Ovary (tissue), 7 donors: ENCODE measurements around a stretch of chr6.

GRCh38 chr6:28693965-28694417 is 106.9 kb upstream of the SCAND3 start:
- PRO-cap, 7 experiments = peak in 3 of 7 experiments; most common plus-strand start chr6:28694278 (in 3); most common minus-strand start chr6:28694229 (in 2)
- RAMPAGE, long total RNA, 2 experiments = no peak in any of the 2 experiments

DNA sequence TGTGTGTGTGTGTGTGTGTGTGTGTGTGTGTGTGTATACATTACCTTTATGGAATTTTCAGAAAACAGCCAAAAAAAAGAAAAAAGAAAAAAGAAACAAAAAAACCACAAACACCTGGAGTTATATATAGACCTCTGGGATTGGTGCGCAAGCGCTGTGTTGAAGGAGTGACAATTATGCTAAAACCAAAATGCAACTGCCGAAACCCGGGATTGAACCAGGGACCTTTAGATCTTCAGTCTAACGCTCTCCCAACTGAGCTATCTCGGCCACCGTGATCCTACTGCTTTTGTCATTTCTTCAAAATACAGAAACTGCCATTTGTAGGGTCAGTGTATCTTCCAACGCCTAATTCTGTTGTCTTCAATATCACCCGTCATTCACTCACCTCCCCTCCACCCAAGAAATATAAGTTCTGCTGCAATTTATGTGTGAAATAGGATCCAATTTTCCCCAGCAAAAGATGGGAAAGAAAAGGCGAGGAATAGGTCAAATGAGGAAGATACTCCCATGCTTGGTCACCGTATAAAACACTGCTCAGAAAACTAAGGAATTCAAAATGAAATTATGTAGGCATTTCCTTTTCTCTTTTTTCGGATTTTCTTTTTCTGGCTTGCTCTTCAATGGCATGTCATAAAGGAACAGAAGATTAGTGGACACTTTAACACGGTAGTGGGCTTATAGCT is 116.0 kb downstream of the TRIM27 start:
- PRO-cap, 7 experiments = peak in 1 of 7 experiments; most common minus-strand start position 276 of the sequence (in 1)
- RAMPAGE, long total RNA, 2 experiments = no peak in any of the 2 experiments

DNA sequence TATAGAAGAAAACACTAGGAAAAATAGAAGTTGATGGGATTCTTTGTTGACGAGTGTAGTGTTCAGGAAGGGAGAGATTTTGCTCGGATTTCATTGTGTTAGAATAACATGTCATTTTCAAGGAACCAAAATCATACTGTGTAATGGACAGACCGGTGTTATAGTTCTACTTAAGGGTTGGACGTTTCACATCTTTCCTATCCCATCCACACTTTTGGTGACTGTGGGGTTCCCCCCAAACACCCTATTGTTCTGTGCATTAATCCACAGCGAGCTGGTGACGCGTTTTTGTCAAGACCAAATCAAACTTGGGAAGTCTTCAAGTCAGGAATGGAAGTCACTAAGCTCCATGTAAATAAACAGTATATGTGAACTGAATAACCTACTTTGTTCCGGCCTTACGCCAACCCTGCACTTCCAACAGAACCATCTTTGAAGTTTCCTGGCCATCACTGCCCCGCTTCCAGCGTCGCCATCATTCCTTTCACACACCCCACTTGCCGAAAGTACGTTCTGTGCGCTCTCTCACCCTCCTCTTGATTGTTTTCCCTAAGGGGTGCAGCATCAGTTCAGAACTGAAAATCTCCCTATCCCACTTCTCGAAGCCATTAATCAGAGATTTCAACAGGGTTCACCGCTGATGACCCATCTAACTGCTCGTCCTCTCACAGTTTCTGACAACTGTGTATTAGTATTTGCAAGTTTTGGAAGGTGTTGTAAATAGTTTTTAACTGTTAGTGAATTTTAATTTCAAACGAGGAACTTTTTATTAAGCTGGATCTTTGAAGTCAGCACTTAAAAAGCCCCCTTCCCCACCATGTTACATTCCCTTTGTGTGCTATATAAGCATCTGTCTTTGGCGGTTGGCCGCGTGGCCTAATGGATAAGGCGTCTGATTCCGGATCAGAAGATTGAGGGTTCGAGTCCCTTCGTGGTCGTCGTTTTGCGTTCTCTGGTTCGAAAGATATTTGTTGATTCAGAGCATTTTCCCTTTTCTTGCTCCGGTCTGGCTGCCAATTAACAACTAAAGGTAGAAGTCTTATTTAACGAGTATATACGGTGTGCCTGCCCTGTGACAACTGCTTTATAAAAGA is 42.9 kb downstream of the TRIM27 start:
- PRO-cap, 7 experiments = peak in 4 of 7 experiments; most common plus-strand start position 859 of the sequence (in 2); most common minus-strand start position 542 of the sequence (in 2)
- RAMPAGE, long total RNA, 2 experiments = no peak in any of the 2 experiments

- PRO-cap, 7 experiments = no peak in any of the 7 experiments
- RAMPAGE, long total RNA, 2 experiments = no peak in any of the 2 experiments
Measured at GRCh38 chr6:28885285-28885689, 38.5 kb downstream of the TRIM27 start.

- PRO-cap, 7 experiments = no peak in any of the 7 experiments
- RAMPAGE, long total RNA, 2 experiments = no peak in any of the 2 experiments
Measured at GRCh38 chr6:28924201-28924322, 277 bp upstream of the TRIM27 start.

- PRO-cap, 7 experiments = peak in 3 of 7 experiments; most common plus-strand start chr6:28988999 (in 2)
- RAMPAGE, long total RNA, 2 experiments = no peak in any of the 2 experiments
Measured at GRCh38 chr6:28988409-28989335, 16.4 kb downstream of the ZNF311 start.

- PRO-cap, 7 experiments = no peak in any of the 7 experiments
- RAMPAGE, long total RNA, 2 experiments = no peak in any of the 2 experiments
Measured at GRCh38 chr6:29529310-29529603, 20.9 kb upstream of the OR2I1P start.

DNA sequence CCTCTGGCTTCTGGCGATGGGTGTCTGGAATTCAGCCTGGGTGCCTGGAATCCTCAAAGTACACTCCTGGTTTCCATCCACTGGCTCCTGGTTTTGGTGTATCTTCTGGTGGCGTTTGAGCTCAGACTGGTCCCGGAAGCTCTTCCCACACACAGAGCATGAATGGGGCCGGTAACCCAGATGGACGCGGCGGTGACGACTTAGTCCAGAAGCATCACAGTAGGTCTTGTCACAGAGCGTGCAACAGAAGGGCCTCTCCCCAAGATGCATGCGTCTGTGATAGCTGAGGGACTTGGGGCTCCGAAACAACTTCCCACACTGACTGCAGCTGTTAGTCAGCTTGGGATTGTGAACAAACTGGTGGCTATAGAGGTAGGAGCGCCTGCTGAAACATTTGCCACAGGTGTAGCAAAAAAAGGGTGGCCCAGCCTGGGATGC is 7.8 kb downstream of the ZFP57 start:
- PRO-cap, 7 experiments = no peak in any of the 7 experiments
- RAMPAGE, long total RNA, 2 experiments = no peak in any of the 2 experiments

DNA sequence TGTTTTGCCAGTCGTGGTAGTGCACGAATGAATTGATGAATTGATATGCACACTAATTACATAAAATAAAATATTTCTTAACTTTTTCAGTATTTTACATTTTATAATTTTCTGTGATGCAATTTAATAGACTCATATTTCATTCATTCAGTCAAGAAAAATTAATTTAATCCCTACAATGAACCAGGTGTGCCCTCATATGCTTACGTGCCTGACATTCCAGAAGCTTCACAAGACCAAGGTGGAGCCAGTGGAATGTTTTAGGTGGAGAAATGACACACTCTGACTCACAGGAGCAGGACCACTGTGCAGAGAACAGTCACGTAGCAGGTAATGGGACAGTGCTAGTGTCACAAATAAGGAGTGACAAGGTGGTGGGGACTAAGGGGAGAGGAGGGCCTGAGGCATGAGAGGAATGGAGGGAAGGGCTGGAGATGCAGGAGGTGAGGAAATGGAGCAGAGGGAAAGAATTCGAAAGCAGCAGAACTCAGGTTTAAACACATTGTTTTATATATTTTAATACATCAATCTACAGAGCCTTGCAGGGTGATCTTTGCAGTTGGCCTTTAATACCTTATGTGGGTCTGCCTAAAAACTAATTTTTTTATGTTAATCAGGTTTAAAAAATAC is 37.0 kb upstream of the HLA-G start:
- PRO-cap, 7 experiments = no peak in any of the 7 experiments
- RAMPAGE, long total RNA, 2 experiments = no peak in any of the 2 experiments

GRCh38 chr6:29791553-29792767 is 35.7 kb upstream of the HLA-G start:
- PRO-cap, 7 experiments = peak in 7 of 7 experiments; most common plus-strand start chr6:29791998 (in 2); most common minus-strand start chr6:29792513 (in 3)
- RAMPAGE, long total RNA, 2 experiments = no peak in any of the 2 experiments

DNA sequence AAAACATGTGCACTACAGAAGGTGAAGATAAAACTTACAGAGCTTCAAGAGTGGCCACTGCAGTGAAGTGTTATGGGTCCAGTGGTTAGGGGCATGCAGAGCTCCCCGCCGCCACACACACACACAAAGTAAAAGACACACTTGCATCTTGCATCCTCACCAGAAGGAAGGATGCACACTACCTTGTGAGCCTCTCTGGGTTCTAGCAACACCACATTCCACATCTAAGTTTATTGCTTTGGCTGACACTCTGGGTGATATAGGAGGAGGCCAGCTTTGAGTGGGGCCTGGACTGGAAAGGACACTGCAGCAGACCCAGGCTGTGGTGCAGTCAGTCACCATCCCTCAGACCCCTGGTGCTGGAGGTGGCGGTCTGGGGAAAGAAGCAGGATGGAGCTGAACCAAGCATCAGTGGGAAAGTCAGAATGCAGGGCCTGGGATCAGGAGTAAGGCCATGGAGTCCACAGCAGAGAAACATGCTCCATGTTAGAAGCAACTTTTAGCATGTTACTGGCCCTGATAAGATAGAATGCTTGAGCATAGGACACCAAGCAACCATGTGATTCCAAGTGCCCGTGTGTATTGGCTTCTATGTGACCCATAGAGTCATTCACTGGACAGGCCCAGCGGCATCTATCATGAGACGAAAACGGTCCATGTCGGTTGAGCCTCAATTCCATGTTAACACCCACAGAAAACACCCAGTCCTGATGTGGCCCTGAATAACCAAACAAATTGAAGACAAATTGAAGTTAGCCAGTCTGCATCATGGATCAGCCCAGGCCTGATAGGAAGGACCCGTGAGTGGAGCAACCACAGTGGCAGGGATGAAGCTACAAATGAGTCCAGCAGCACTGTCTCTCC is 6.0 kb downstream of the HLA-A start:
- PRO-cap, 7 experiments = no peak in any of the 7 experiments
- RAMPAGE, long total RNA, 2 experiments = no peak in any of the 2 experiments

DNA sequence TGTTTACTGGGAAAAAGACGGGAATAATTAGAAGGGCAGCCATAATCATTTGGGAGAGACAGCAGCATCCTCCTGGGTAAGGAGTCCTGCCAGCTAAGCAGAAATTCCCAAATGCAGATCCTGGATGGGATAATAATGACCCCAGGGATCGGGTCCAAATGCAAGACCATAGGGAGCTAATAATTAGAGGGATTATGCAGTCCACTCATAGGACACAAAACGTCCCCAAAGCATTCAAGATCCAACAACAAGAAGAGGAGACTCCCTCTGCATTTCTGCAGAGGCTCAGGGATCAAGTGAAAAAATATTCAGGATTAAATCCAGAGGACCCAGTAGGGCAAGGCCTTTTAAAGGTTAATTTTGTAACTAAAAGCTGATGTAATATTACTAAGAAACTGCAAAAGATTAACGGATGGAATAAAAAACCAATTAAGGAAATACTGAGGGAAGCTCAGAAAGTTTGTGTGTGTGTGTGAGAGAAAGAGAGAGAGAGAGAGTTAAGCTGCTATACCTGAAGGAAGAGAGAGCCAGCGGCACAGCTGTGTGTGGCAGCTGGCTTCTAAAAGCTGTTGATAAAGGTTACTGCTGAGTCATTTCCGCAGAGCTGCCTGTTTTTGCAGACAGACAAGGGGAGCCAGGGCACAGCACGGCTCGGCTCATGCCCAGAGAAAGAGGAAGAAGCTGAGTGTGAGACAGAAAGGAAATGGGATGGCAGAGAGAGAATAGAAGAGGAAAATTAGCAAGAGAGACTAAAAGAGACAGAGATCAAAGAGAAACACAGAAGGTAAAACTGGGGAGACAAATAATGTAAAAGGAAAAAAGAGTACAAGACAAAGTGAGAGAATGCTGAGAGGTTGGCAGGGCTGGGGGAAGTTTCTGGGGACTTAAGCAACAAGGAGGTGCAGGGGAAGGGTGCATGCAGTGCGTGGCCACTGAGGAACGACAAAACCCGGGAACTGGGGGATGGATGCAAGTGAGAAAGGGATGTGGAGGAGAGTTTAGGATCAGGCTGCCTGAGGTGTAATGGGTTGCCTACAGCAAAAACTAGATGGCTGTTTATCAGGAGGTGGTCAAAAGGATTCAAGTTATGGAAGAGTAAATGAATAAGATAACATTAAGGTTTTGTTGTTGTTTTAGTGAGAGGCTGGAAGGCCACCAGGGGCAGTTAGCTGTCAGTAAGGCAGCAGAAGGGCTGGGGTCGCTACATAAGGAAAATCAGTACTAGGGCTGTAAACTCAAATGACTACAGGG is 22.5 kb downstream of the HLA-A start:
- PRO-cap, 7 experiments = peak in 7 of 7 experiments; most common plus-strand start position 601 of the sequence (in 4); most common minus-strand start position 526 of the sequence (in 2)
- RAMPAGE, long total RNA, 2 experiments = no peak in any of the 2 experiments

DNA sequence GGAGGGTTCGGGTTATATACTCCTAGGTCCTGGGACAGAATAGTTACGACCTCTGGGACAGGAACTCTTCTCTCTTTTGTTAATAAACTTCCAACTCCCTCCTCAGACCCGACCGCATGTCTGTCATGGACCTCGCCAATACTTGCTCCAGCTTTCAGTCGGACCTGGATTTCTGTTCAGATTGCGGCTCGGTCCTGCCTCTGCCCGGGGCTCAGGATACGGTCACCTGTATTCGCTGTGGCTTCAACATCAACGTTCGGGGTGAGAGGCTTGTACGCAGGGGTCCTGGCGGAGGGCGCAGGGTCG is 297 bp downstream of the POLR1H start:
- PRO-cap, 7 experiments = peak in 1 of 7 experiments; most common plus-strand start position 157 of the sequence (in 1); most common minus-strand start position 149 of the sequence (in 1)
- RAMPAGE, long total RNA, 2 experiments = no peak in any of the 2 experiments

DNA sequence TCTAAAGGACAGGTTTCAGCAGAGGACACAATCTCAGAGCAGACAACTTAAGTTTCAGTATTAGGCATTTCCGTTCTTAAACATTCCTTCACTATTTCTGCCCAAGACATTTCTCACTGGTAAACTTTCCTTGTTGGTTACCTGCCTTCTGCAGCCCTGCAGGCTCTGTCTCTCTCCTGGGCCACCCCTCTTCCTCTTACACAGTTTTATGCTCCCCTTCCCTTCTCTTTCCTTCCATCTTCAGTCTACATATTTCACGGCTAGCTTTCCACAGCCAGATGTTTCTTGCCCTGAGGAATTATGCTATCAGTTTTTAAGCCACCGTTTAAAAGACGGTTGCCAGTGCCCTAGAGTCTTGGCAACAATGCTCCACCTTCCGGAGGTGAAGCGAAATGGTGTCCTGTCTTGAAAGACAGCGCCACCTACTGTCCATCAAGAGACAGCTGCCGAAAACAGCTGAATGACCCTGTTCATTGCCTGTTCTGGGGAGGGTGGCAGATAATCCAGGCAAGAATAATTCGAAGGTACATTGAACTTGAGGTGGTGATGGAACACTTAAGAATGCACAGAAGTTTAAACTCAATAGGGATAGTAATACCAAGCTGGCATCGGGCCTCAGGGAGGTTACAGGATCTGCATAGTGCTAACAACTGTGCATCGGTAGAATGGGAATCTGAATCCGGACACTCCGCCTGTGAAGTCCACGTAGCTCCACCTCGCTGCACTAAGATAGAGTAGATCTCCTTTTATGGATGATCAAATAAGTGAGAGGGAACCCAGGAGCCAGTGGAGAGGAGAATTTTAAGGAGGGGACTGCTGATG is 4.9 kb upstream of the TRIM40 start:
- PRO-cap, 7 experiments = no peak in any of the 7 experiments
- RAMPAGE, long total RNA, 2 experiments = no peak in any of the 2 experiments

- PRO-cap, 7 experiments = no peak in any of the 7 experiments
- RAMPAGE, long total RNA, 2 experiments = no peak in any of the 2 experiments
Measured at GRCh38 chr6:30213703-30213910, 401 bp upstream of the TRIM26 start.

DNA sequence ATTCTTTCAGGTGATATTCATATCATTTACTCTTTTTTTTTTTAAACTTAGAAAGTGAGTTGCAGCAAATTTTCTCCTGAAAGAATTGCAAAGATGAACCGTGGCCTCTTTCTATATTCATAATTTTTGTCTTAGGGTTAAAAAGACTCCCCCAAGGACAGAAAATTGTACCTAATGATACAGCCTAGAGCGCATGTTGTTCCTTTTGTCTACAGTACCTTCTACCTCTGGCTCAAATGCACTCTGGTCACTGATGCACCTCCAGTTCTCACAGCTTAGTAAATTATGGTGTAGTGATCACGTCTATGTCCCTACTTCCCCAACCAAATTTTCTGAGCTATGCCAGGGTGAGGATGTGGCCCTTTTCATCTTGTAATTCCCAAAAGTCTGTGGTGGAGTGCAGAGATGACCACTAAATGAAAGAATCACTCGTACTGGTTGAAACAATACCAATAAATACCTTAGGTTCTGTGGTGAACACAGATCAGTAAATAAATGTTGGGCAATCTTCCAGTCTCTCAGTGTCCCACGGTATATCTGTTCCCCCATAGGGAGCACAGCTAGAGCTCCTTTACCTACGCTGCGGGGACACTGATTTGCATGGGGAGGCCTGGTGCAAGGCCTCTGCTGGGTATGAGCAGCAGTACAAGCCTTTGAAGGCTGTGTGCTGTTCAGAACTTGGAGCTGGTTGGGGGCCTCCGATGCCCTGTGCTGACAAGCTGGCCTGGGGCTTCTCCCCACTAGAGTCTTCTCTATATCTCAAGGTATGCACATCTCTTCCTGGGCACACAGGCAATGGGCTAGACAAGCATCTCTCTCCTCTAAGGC is 20.6 kb upstream of the TRIM39 start:
- PRO-cap, 7 experiments = no peak in any of the 7 experiments
- RAMPAGE, long total RNA, 2 experiments = no peak in any of the 2 experiments

DNA sequence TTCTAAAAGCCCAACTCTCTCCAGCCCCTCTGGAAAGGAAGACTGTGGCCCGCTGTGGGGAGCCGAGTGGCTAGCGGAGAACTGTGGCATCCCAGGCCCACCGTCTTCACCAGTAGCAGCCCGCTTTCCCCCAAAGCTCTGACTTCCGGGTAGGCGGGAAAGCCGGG is 1.0 kb downstream of the GNL1 start:
- PRO-cap, 7 experiments = peak in 3 of 7 experiments; most common plus-strand start position 141 of the sequence (in 3); most common minus-strand start position 85 of the sequence (in 1)
- RAMPAGE, long total RNA, 2 experiments = no peak in any of the 2 experiments

GRCh38 chr6:30600312-30601343 is 16.4 kb downstream of the PPP1R10 start:
- PRO-cap, 7 experiments = no peak in any of the 7 experiments
- RAMPAGE, long total RNA, 2 experiments = no peak in any of the 2 experiments

GRCh38 chr6:30707689-30708499 is 9.2 kb downstream of the MDC1 start:
- PRO-cap, 7 experiments = no peak in any of the 7 experiments
- RAMPAGE, long total RNA, 2 experiments = no peak in any of the 2 experiments

- PRO-cap, 7 experiments = no peak in any of the 7 experiments
- RAMPAGE, long total RNA, 2 experiments = no peak in any of the 2 experiments
Measured at GRCh38 chr6:30741400-30742024, 975 bp downstream of the FLOT1 start.